SK-MEL-5 (cell line): ENCODE data around the genes TMEM121B, ATP6V1E1, BCL2L13 and BID.

DNA sequence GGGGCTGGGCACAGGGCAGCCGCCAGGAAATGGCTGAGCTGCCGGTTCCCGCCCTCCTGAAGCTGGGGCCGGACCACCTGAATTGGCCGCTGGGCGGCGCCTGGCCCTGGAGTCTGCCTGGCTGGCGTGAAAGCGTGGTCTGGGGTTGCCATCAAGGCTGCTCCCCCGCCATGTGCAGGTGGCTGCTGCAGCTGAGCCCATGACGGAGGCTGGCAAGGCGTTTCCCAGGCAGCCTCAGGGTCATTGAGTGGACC, 85.8 kb downstream of the POTEH start:
RAMPAGE:
- cytosol, long total RNA, result no peak
- long total RNA, result no peak
- nucleus, long total RNA, result no peak

DNA sequence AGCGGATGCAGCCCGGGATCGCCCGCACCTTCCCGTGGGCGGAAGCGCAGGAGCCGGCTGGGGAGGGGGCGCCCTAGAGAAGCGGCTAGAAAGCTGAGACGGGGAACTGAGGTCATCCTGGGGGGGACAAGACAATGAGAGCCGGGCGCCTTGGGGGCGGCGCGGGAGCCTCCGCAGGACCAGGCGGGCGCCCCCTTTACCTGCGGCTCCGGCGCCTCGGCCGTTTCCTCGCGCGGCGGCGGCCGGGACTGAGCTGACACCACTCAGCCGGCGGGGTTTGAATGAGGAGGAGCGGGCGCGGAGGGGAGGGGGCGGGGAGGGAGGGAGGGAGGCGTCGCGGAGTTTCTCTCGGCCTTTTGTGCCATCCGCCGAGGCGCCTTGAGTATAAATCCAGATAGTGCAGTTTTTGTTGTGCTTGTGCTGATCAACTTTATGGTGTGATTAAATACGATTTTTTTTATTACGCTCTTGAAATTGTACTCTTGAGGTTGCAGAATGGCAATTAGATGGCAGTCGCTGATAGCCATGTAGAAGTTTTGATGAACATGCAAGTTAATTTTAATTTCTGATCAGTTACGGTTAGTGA, 17.4 kb upstream of the CCT8L2 start:
RAMPAGE:
- cytosol, long total RNA, result no peak
- long total RNA, result no peak
- nucleus, long total RNA, result no peak

DNA sequence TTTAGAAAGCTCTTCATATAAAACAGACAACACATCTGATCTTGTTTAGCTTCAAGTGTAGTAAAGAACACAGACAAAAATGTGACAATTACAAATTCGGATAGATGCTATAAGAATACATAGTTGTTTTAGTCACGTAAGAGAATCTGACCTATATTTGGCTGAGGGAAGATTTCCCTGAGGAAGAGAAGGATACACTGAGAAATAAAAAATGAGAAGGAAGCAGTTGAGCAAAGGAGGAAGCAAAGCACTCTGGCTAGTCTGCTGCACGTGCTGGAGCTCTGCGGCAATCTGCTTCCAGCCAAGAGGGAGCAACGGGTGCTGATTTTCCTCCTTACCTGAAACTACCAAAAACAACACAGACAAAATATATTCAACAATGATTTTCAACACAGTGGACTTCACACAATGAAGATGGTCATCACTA, 87.0 kb upstream of the CCT8L2 start:
RAMPAGE:
- cytosol, long total RNA, result no peak
- long total RNA, result no peak
- nucleus, long total RNA, result no peak

DNA sequence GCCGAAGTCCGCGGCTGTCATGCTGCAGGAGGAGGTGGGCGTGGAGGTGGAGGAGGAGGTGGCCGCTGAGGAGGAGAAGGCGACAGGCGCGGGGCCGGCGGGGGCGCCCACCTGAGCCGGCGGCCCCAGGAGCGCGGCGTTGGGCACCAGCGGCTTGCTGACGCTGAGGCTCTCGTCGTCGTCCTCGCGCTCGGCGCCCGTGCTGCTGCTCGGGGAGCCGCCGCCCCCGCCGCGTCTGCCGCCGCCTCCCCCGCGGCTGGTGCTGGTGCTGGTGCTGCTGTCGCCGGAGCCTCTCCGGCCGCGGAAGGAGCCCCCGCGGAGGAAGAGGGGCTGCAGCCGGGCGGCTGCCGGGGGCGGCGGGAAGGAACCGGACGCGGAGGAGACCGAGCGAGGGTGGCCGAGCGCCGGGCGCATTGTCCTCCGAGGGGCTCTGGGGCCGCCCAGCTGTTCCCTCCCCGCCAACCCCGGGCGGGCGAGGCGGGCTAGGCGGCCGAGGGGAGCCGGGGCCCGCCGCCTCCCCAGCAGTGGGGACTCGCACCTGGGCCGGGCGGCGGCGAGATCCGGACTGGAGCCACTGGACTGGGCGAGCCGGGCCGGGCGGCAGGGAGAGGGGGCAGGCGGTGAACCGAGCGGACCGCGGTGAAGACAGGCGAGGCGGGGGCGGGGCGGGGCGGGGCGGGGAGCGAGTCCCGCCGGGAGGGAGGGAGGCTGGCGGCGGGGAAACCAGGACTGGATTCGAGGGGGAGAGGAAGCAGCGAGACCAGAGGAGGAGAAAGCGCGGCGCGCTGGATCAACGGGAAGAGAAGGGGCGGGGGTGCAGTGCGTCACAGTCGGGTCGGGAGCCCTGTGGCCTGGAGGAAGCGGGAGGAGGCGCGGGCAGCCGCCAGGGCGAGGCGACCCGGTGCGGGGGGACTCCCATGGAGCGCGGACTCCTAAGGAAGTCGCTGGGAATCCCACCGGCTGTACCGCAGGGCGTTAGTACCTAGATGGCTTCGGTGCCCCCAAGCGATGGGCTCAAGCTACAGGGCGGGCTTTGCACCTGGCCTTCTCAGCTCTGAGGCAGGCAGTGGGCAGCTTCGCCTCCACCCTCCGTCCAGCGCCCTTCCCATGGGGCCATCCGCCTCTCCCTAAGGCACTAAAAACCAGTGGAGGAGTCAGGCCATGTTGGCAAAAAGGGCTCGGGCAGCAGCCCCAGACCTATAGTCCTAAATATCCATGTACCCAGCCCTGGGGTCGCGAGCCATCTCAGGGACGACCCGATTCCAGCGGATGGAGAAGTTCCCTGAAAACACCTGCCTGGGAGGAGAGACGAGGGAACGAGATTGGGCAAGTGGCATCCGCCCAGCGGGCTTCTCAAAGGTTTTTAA, at the start of gene TMEM121B:
TSS of gene TMEM121B (minus strand) at position 647 of the 1,367 bp plus-strand sequence.
RAMPAGE:
- cytosol, long total RNA, result no peak
- long total RNA, result no peak
- nucleus, long total RNA, result no peak

DNA sequence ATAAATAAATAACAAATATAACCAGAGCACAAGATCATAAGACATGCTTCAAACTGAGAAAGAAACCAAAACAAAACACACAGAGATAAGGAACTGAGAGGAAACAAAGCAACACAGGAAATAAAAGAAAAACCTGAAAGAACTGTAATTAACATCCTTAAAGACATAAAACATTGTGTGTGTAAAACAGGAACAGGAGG, 2.5 kb downstream of the ADA2 start:
RAMPAGE:
- cytosol, long total RNA, result no peak
- long total RNA, result no peak
- nucleus, long total RNA, result no peak

RAMPAGE:
- cytosol, long total RNA, result no peak
- long total RNA, result no peak
- nucleus, long total RNA, result no peak
Observed at GRCh38 chr22:17260943-17261444, 41.8 kb upstream of the ADA2 start.

RAMPAGE:
- cytosol, long total RNA, result no peak
- long total RNA, result no peak
- nucleus, long total RNA, result no peak
Observed at GRCh38 chr22:17266042-17267040, 47.1 kb upstream of the ADA2 start.

GRCh38 chr22:17418739-17419479, 49.6 kb downstream of the CECR2 start:
RAMPAGE:
- cytosol, long total RNA, result no peak
- long total RNA, result no peak
- nucleus, long total RNA, result no peak

RAMPAGE:
- cytosol, long total RNA, result no peak
- long total RNA, result no peak
- nucleus, long total RNA, result no peak
Observed at GRCh38 chr22:17570629-17571648, 7.6 kb downstream of the SLC25A18 start.

DNA sequence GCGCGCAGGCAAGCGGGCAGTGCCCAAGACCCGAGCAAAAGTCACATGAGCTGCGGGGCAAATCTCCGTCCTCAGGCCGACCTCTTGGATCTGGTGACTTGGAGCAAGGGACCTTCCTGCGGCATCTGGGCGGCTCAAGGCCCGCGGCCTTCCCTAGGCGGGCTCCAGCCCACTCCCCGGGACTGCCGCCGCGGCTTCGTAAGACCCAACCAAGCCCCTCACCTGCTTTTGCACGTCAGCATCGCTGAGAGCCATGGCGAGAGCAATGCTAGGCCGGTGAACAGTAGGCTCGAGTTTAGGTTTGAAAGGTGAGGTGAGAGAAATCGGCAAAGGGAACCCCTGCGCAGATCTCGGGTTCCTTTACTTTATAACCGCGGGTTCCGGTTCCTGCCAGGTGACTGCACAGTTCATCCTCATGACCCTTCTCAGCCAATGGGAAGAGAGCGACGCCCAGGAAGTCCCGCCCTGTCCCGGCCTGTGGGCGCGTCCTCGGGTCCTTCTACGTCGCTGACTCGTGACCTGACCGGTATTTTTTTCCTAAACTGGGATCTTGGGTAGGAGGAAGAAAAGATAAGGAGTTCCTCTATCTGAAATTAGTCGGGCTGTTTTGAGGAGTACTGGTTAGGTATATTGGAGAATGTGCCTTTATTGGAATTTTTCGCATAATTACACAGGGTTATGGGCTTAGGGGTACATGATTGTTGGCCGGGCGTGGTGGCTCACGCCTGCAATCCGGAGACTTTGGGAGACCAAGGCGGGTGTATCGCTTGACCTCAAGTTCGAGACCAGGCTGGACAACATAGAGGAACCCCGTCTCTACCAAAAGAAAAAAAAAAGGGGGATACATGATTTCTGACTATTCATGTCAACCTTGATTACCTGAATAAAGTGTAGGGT, at the start of gene ATP6V1E1:
TSS of gene ATP6V1E1 (minus strand) at position 369 of the 897 bp plus-strand sequence.
RAMPAGE:
- cytosol, long total RNA, result start-site peak on the minus strand centred at position 365 of the sequence, 75 bp wide, 5,108 and 3,045 reads in 2 replicates
- long total RNA, result start-site peak on the minus strand centred at position 358 of the sequence, 50 bp wide, 1,767 and 1,066 reads in 2 replicates
- nucleus, long total RNA, result start-site peak on the minus strand centred at position 358 of the sequence, 49 bp wide, 745 and 154 reads in 2 replicates

DNA sequence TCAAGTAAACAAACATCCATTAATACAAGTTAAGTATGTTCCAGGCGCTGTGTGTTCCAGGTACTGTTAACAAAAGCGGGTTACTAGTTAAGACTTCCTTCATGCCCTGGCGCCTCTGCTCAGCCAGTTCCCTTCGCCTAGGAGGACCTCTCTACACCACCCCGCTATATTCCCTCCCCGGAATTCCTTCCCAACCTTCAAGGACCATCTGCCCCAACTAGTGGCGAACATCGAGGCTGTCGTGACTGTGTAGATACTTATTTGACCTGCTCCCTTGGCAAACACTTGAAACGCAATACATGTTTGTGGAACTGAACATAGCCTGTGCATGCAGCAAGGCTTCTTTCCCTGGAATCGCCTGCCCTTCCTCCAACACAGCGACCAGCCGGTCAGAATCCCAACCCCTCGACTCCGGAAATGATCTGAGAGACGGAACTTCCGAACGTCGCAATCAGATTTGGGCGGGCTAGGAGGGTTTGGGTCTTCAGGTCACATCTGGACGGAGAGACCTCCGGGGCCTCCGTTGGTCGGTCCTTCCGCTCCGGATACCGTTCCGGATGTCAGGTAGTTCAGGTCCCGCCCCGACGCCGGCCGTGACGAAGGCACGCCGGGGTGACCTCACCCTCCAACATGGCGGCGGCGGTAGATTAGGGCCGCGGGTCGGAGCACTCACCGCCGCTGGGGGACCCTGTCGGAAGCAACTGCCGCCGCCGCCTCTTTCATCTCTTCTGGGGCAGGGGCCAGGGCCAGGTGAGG, at the start of gene BCL2L13:
TSS of gene BCL2L13 (plus strand) at position 621 of the 756 bp plus-strand sequence.
RAMPAGE:
- cytosol, long total RNA, result start-site peak on the plus strand centred at position 648 of the sequence, 56 bp wide, 752 and 547 reads in 2 replicates
- long total RNA, result start-site peak on the minus strand centred at position 544 of the sequence, 38 bp wide, 11 and 5 reads in 2 replicates; start-site peak on the plus strand centred at position 652 of the sequence, 59 bp wide, 349 and 285 reads in 2 replicates
- nucleus, long total RNA, result no peak

DNA sequence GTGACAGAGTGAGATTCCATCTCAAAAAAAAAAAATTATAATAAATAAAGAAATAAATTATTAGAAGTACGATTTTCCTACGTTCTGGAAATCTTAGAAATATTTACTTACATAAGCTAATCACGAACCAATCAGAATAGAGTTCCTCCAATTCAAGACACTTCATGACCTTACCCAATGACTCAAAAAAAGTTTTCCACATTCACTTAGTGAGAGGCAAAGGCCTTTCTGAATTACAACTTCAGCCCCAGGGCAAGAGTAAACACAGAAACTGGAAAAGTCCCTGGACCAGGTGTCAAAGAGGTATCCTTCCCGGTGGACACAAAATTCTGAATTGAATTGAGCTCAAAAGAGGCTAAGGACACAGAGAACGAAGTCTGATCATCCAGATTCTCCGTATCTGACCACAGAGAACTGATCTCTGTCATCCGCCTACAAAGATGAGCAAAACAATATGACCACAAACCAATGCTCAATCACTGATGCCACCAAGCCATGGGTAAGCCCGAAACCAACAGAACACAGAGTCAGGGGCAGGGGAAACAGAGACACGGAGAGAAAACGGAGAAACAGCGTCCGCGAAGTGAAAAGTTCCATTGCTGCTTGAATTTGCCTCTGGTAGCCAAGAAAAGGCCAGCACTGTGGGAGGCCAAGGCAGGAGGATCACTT, 6.9 kb downstream of the BID start:
RAMPAGE:
- cytosol, long total RNA, result no peak
- long total RNA, result no peak
- nucleus, long total RNA, result no peak

DNA sequence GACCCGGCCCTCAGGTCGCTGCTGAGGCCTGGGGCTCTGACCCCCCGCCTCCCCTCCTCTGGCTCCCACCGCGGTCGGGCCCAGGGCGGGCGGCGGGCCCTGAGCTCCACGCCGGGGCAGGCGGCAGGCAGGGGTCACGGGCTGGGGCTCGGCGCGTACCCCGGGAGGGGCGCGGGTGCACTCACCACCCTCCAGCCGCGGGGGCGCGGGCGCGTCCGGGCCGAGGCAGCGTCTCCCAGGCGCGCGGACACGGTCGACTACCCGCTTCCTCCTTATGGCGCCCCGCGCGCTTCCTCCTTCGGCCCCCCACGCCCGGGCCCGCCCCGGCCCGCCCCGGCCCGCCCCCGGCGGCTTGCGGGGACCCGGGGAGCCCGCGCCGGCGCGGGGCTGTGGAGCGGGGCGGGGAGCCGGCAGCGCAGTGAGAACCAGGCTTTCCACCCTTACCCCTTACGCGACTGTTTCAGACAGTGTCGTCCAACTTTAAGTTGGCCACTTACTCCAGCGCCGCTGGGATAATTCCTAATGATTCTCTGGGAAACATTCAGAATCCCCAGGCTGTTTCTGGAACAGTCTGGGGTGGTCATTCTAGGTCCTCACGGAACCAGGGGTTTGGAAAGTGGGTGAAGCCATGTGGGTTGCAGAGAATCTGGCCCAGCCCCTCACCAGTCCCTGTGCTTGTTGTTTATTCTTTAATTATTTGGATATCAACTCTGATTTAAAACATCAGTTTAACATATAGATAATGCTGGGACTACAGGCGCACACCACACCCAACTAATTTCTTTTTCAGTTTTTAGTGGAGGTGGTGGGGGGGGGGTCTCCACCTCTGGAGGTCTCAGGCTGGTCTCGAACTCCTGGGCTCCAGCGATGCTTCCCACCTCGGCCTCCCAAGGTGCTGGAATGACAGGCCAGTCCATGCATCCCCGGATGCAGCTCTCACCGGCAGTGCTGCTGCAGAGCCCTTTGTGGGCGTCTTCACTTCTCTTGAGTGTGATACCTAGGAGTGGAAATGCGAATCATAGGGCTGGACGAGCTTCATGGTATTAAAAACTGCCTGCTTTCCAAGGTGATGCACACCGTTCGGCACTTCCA, at the start of gene BID:
TSS of gene BID (minus strand) at position 274 of the 1,092 bp plus-strand sequence.
RAMPAGE:
- cytosol, long total RNA, result start-site peak on the minus strand centred at position 271 of the sequence, 60 bp wide, 1,011 and 867 reads in 2 replicates
- long total RNA, result start-site peak on the minus strand centred at position 272 of the sequence, 58 bp wide, 760 and 561 reads in 2 replicates
- nucleus, long total RNA, result no peak

DNA sequence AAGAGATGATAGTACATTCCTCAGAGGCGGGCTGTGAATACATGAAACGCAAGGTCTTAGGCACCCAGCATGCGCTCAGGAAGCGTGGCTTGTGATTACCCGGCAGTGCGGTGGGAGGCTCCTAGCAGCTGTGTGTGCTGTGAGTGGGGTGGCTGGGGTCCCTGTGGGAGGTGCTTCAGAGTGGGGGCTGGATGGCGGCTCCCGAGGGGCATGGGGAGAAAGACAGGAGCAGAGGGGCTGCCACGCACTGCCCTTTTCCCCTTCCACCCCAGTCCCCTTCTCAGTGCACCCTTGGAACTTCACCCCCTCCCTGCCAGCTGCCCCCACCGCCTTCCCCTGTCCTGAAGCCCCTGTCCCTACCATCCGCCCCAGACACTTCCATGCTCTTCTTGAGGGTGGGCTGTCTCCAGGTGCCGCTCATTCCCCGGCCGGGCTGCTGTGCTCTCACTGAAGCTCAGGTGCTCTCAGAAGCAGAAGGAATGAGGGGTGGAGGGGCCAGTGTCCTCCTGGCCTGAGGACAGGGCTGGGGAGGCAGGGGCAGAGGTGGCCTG, 6.3 kb upstream of the BID start:
RAMPAGE:
- cytosol, long total RNA, result no peak
- long total RNA, result no peak
- nucleus, long total RNA, result no peak

GRCh38 chr22:17786303-17787325, 12.3 kb upstream of the BID start:
RAMPAGE:
- cytosol, long total RNA, result no peak
- long total RNA, result no peak
- nucleus, long total RNA, result no peak

DNA sequence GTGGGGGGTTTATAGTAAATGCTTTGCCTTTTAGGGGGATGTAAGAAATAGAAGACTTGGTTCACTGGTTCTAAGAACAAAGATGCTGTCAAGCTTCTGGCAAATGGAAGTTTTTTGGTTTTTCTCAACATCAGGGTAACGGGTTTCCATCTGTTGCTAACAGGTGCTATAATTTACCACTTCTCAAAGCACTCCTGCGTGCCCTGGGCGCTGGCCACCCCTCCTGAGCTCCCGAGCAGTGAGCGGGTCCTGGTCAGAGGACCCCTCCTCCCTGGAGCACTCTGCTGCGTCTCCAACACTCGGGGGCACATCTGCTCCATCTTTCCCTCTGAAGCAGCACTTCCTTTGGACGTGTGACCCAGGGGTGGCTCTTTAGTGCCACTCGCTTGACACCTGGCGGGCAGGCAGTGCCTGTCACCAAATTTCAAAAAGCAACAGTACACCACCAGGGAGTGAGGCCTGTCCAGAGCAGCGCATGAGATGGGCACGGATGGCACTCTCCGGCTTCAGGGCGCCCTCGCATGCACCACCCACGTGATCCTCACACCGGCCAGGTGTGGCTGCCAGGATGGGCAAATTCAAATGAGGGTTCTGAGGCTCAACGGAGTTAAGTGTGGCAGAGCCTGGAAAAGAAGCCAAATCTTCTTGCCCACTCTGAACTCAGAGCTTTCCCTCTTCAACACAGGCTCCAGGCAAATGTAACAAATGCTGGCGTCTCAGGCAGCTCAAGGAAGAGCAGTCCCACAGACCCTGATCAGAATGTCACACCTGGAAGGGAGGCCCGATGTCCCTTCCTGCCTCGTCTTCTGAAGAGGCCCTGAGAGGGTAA, 21.8 kb upstream of the BID start:
RAMPAGE:
- cytosol, long total RNA, result no peak
- long total RNA, result no peak
- nucleus, long total RNA, result no peak

GRCh38 chr22:17845615-17846254, 71.5 kb upstream of the BID start:
RAMPAGE:
- cytosol, long total RNA, result no peak
- long total RNA, result no peak
- nucleus, long total RNA, result no peak

DNA sequence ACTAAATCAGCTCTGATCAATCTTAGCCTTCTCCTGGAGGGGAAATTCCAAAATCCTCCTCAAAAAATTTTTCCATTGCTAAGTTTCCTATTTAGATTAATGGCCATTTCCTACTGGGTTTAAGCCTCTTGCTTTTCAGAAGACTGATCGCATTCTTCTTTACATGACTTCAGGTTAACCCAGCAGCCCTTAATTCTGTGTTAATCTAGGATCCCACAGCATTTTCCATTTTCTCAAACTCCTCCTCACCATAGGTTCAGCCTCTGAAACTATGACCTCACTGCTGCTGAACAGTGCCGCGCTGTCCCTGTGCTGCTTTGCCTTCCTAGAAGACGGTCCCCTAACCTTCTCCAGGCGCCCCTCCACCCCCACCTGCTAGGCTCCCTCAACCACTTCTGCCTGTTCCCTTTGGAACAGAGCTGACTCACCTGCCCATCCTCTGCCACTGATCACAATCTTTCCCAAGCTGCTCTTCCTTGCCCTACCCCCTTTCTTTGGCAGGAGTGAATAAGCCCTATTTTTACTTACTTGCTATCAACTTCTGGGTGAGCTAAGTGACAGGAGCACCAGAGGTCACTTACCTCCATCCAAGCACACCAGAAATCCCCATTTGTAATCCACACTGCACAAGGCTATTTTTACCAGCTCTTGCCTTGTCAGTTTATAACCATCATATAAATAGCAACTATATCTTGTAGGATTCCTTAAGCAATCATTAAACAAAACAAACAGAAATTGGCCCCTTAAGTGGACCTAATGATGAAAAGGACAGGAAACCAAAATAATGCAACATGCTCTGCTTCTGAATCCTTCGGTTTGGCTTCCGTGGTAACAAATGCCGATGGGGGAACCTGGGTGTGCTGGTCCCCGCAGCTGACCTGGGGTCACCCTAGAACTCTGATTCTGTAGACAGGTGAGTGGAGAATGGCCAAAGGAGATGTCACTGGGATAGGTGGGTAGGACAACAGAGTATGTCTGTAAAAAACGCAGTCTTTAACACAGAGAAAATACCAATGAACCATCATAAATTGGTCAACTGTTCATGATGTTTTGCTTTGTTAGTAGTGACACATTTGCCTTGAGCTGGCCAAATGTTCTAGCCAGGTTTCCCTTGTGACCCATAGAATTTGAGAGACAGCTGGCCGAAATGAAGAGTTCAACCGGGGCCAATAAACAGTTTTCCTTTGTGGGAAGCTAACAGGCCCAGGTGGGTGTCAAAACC, 116.1 kb upstream of the BID start:
RAMPAGE:
- cytosol, long total RNA, result no peak
- long total RNA, result no peak
- nucleus, long total RNA, result no peak

GRCh38 chr22:17963792-17964812, 60.3 kb downstream of the MICAL3 start:
RAMPAGE:
- cytosol, long total RNA, result no peak
- long total RNA, result no peak
- nucleus, long total RNA, result no peak

DNA sequence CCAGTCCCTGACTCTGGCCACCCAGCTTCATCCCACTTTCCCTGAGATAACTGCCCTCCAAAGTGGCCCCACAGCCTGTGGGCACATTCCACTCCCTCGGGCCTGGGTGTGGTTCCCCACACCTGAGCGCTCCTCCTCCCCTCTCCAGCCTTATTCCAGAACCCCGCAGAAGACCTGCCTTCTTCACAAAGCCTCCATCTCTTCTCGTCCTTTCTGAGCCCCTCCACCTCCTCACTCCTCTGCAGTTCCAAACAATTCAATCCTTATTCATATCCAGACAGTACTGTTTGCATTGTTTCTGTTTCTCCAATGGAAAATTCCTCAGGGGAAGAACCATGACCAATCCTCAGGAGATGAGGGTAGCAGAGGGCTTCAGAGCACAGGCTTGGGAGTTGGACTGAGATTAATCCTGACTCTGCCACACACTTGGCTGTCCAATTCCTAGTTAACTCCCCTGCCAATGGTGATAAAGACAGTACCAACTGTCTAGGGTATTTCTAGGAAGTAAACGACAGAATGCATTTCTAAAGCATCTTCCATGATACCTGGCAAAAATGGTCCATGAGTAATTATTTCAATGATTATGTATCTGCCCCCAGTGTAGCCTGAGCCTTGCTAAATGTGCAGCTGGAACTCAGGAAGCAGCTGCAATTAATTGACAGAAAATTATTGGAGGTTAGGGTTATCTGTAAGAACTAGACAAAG, 58.0 kb downstream of the MICAL3 start:
RAMPAGE:
- cytosol, long total RNA, result no peak
- long total RNA, result no peak
- nucleus, long total RNA, result no peak